ENCODE measurements around the gene MTERF2.

- PRO-cap, result bidirectional peak, plus-strand start at chr12:104138376, minus-strand start at chr12:104138262
- RAMPAGE, long total RNA, 3 experiments, result no peak in any of the 3 experiments
Measured at GRCh38 chr12:104138321-104138513, 207 bp upstream of the NFYB start.

DNA sequence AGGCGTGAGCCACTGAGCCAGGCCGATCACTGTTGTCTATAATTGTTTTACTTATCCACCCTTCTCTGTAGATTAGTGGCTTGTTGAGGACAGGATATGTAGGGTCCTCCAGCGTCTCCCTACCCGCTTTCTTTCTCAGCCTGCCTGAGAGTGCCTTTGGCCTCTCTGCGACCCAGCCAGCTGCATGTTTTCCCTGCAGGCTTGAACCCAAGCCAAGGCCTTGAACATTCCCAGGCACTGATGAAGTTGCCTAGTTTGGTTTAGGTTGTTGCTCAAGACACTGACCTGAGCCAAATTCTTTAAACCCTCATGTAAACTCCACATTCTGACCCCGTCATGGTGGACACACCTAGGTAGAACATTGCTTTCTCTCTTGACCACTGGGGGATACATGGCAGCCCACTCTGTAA, 33.5 kb upstream of the TXNRD1 start:
- PRO-cap, result no peak
- RAMPAGE, long total RNA, 3 experiments, result no peak in any of the 3 experiments

DNA sequence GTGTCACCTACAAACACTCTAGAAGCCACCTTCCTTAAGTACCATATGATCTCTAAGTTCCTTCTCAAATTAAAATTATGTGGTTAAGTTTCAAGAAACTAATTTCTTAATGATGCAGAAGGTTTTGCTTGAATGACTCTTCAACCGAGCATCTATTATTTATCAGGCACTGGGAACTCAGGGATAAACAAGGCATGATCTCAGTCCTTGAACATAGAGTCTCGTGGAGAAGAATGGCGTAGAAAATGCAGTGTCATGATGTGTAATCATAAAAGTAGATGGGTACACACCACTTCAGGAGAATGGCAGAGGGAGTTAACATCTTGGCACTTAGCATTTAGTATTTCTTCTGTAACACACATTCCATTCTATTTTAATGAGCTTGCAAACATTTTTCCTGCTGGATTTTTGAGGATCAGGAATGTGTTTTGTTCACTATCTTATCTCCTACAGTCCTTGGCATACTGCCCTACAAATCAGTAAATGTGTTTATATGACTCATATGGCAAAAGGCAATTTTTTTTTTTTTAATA, 3.8 kb downstream of the TXNRD1 start:
- PRO-cap, result no peak
- RAMPAGE, long total RNA, 3 experiments, result no peak in any of the 3 experiments

DNA sequence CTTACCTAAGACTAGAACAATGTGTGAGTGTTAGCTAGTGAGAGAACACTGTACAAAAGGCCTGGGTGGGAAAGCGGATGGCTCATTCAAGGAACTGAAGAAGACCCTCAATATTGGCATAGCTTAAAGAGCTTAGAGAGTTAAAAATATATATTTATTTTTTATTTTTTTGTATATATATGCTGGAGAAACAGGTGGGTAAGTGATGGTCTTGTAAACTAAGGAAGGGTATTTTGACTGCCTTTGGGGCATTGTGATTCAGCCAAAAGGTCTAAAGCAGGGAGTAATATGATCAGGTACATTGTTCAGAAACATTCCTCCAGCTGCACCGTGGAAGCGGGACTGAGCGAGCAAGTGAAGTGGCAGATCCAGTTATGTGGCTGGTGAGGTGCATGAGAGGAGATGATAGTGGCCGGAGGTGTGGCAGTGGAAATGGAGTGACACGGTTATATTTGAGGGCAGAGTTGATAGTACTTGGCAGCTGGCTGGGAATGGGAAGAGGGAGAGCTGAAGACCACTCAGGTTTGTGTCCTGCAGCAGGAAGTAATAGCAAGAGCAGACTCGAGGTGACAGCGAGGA, 39.1 kb downstream of the EID3 start:
- PRO-cap, result no peak
- RAMPAGE, long total RNA, 3 experiments, result no peak in any of the 3 experiments

- PRO-cap, result no peak
- RAMPAGE, long total RNA, 3 experiments, result no peak in any of the 3 experiments
Measured at GRCh38 chr12:104358810-104359279, 55.3 kb downstream of the EID3 start.

DNA sequence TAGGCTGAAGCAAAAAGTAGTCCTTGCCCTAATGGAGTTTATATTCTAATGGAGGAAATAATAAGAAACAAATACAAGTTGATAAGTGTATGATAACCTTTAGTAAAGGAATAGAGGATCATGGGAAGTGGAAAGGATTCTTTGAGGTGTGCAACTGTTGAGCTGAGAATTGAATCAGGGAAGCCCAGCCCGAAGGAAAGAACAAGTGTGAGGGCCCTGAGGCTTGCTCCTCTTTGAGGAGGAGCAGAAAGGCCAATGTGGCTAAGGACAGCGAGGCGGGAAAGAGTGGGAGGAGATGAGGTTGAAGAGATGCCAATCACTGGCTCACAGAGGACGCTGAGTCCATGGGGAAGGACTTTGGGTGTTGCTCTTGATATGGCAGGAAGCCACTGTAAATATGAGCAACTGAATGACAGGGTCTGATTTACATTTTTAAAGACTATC, 3.2 kb upstream of the APPL2 start:
- PRO-cap, result no peak
- RAMPAGE, long total RNA, 3 experiments, result no peak in any of the 3 experiments

- PRO-cap, result no peak
- RAMPAGE, long total RNA, 3 experiments, result no peak in any of the 3 experiments
Measured at GRCh38 chr12:105331309-105331744, 836 bp downstream of the C12orf75 start.

- PRO-cap, result no peak
- RAMPAGE, long total RNA, 3 experiments, result no peak in any of the 3 experiments
Measured at GRCh38 chr12:105331745-105332216, 1.3 kb downstream of the C12orf75 start.

GRCh38 chr12:105445477-105445959, 115.0 kb downstream of the C12orf75 start:
- PRO-cap, result no peak
- RAMPAGE, long total RNA, 3 experiments, result no peak in any of the 3 experiments

DNA sequence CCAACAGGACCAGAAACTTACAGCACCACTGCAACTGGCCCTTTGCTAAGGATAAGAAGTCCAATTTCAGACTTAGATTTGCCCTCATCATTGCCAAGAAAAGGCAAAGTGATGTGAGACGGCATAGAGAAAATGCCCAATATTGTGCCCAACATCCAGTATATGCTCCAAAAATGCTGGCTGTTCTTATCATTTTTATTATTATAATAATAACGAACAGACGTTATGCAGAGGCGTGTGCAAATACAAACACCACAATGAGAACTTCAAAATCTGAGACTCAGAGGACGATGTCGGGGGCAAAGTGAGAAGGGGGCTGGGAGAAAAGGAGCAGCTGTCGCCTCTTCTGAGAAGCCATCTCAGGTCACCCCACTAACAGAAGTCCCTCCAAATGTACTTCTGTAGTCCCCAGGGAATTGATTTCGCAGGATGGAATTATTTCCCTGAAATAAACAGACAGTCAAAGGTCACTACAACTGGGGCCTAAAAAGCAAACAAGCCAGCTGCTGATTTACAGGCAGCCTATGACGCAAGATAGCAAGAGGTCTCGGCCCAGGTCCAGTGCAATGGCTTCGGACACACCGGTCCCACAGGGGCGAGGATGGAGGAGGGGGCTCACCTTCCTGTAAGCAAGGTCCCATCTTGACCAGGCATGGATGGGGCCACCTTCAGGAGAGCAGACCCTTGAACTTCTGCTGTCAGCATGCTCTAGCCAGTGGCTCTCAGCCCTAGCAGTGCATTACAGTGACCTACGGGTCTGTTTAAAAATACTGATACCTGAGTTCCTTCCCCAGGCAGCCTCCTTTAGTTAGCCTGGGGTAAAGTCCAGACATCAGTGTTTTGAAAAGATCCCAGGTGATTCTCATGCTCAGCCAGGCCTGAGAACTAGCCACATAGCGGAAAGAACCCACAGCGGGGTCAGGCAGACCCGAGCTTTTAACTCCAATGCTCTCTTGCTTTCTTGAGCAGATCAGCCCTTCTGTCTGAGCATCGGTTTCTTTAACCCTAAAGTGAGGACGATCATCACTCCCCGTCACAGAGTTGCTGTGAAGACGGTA, 18.2 kb downstream of the NUAK1 start:
- PRO-cap, result no peak
- RAMPAGE, long total RNA, 3 experiments, result no peak in any of the 3 experiments

DNA sequence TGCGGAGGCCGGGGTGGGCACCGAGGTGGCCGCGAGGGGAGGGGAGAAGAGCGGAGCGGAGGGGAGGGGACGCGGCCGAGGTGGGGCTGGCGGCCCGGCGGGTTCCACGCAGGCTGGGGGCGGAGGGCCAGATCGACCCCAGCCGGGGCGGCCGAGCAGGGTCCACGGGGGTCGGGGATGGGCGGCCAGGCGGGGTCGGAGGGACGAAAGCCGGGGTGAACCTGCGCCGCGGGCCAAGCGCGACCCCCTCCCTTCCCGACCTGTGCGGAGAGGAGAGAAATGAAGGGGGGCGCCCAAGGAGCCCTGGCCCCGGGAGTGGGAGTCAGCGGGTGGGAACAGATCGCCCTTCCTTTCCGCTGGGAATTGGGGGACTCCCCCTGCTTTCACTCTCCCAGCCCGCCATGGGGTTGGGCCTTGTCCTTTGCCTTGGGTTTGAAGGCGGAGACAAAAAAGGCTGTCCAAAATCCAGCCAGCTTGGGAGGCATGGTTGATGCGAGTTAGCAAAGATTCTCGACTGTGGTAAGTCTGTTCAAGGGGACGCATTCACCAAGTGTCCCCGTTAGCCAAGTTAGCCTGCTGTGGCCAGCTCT, 516 bp upstream of the CKAP4 start:
- PRO-cap, result unidirectional peak, minus-strand start at position 365 of the sequence
- RAMPAGE, long total RNA, 3 experiments, result no peak in any of the 3 experiments

DNA sequence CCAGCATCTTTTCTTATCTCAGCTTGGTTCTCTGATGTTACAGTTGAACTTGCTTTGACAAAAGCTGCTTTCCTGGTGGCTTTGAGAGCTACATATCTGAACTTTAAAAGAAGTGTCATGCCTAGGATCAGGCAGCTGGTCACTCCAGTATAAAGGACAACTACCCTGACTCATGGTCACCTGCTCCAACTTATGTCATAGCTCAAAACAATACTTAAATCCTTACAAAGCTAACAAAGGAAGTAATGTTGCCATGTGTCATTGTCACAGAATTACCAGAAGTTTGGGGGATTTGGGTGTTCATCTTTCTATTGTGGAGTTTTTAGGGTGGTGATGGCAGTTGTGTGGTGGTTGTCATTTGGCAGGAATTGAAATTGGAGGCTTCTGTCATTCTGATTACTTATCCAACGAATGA, 1.8 kb upstream of the TCP11L2 start:
- PRO-cap, result no peak
- RAMPAGE, long total RNA, 3 experiments, result no peak in any of the 3 experiments

GRCh38 chr12:106305221-106305853, 2.8 kb downstream of the TCP11L2 start:
- PRO-cap, result no peak
- RAMPAGE, long total RNA, 3 experiments, result no peak in any of the 3 experiments

- PRO-cap, result no peak
- RAMPAGE, long total RNA, 3 experiments, result start-site peak on the plus strand in 1 of 3 experiments, at chr12:106328685-106328932 at its widest, 11 reads per replicate
Measured at GRCh38 chr12:106328439-106329095, 26.0 kb downstream of the TCP11L2 start.

- PRO-cap, result no peak
- RAMPAGE, long total RNA, 3 experiments, result no peak in any of the 3 experiments
Measured at GRCh38 chr12:106586910-106587920, 4.4 kb downstream of the RFX4 start.

DNA sequence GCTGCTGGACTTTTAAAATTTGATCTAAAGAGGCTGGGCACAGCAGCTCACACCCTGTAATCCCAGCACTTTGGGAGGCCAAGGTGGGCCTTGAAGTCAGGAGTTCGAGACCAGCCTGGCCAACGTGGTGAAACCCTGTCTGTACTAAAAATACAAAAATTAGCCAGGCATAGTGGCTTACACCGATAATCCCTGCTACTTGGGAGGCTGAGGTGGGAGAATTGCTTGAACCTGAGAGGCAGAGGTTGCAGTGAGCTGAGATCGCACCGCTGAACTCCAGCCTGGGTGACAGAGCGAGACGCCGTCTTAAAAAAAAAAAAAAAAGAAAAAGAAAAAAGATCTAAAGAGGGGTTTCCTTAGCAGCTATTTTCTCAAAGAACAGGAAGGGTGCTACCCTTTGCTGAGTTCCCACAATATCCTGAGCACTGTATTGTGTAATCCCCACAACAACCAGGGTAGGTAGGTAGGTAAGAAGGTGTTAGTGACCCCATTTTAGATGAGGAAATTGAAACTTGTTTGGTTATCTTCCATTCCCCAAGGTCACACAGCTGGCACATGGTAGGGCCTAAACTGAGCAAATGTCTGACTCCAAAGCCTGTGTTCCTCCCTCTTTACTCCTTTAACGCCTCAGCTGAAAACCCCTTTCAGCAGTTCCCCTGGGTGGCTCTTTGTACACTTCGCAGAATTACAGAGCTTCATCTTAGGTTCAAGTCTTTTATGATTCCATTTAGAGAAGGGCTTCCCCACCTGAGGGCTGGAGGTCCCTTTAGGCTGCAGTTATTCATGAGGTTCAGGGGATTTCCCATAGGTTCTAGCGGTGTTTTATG, 26.6 kb upstream of the RIC8B start:
- PRO-cap, result no peak
- RAMPAGE, long total RNA, 3 experiments, result no peak in any of the 3 experiments

DNA sequence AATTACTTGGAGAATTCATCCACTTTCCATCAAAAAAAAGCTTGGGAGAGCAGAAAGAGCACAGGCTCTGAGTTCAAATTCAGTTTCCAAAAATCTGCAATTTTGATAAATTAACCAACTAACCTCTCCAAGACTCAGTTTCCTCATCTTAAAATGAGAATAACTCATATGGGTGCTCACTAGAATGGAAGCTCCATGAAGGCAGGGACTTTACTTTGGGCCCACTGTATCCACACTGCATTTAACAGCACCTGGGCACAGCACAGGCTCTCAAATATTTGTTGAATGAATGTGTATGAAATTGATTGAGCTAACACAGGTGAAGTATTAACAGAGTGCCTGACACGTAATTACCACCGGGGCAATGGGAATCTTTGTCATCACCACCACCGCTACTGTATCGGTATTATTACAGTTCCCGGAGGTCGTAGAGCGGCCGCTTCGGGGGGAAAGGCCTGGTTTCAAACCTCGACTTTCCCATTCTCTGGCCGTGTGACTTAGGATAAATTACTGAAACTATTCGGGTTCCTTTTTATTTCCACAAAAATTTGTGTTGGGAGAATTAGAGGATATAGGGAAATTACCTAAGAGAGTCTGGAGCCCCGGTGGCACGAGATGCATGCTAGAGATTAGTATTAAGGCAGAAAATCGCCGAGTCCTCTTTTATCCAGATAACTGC, 1.2 kb upstream of the RIC8B start:
- PRO-cap, result no peak
- RAMPAGE, long total RNA, 3 experiments, result no peak in any of the 3 experiments

- PRO-cap, result no peak
- RAMPAGE, long total RNA, 3 experiments, result no peak in any of the 3 experiments
Measured at GRCh38 chr12:106959724-106960118, 4.0 kb downstream of the TMEM263 start.

DNA sequence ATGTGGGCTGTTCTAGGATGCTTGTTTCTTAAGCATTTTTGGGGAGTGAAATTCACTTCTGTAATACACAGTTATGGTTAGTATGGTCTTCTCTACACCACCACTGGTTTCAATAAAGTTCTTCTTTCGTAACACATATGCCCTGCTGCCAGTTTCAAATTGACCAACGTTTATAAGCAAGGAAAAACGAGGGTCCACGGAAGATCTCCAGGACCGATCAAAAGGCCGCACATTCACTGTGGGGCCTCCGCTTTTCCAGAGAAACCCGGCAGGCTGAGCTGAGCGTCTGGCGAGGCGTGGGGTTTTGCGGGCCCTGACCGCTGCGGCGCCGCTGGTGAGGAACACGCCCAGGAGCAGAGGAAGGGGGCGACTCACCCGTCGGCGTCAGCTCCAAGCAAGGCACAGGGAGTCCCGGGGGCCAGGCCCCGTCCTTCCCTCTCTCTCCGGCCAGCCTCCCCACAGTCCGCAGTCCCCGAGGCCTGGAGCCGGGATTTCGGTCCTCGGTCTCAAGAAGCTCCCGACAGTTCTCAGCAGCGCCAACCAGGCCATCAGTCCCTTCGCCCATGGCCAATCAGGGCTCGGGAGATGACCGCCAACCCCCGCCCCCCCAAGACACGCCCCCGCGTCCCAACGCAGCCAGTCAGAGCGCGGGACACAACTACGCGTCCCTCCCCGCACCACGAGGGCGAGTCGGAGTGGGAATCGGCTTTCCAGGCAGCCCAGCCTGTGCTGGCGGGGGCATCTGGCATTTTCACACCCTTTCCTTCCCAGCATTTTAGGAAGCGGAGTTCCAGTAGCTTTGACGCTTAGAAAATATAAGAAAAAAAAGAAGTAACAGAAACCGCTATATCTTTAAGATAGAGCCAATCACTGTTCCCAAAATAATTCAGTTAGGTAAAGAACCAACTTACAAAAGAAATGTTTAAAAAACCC, at the start of gene MTERF2:
MTERF2 (minus strand) TSS at position 553 of the 933 bp plus-strand sequence.
- PRO-cap, result bidirectional peak, plus-strand start at position 402 of the sequence, minus-strand start at position 306 of the sequence; bidirectional peak, plus-strand start at position 688 of the sequence, minus-strand start at position 559 of the sequence
- RAMPAGE, long total RNA, 3 experiments, result start-site peak on the minus strand in 3 of 3 experiments, centred at positions 494 to 519 of the sequence, 46 to 394 reads per replicate

GRCh38 chr12:107093735-107094123, 380 bp upstream of the CRY1 start:
- PRO-cap, result bidirectional peak, plus-strand start at chr12:107093980, minus-strand start at chr12:107093831
- RAMPAGE, long total RNA, 3 experiments, result no peak in any of the 3 experiments

Measured in tibial nerve (tissue), 3 donors.